SJSA1 (cell line): ENCODE measurements around a stretch of chr18.

DNA sequence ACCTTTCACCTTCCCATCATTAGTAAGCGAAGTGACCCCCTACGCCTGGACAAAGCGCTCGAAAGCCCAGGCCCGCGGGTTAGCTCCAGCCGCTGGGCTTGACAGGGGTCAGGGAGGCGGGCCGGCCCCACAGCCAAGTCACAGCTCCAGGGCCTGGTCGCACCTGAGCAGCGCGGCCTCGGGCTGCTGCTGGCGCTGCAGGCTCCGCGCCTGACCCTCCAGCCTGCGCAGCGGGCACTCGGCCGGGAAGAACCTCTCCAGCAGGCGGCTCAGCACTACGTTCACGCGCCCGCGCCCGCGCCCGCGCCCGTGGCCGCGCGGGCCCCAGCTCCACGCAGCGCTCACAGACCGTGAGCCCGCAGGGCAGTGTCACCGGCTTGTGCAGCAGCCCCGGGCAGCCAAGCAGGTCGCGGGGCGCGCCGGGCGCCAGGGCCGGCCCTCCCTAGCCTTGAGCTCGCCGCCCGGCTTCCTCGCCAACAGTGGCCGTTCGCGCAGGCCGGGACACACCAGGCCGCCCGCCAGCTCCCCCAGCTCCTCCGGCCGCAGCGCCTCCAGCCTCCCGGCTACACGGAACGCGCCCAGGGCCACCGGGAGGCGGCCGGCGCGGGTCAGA is 93.2 kb downstream of the POTEC start:
- RAMPAGE, long total RNA = no peak

- RAMPAGE, long total RNA = no peak
Measured at GRCh38 chr18:14450691-14451012, 92.7 kb downstream of the POTEC start.

- RAMPAGE, long total RNA = no peak
Measured at GRCh38 chr18:20982475-20982871, 129.1 kb downstream of the ROCK1 start.

GRCh38 chr18:20984185-20984567 is 127.4 kb downstream of the ROCK1 start:
- RAMPAGE, long total RNA = no peak

DNA sequence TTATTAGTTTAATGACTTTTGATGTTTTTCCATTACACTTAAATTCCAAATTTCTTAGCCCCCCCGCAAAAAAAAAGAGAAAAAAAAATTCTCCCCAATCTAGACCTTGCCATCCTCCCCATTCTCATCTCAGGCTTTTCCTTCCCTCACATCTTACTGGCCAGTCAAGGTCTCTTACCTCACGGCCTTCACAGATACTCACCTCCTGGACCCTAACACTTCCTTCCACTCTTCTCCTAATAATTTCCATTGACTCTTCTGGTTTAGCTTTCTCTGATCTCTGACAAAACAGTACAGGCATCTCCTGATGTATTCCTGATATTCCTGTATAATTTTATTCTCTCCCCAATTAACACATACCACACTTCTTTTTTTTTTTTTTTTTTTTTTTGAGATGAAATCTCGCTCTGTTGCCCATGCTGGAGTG is 94.8 kb downstream of the ROCK1 start:
- RAMPAGE, long total RNA = no peak

DNA sequence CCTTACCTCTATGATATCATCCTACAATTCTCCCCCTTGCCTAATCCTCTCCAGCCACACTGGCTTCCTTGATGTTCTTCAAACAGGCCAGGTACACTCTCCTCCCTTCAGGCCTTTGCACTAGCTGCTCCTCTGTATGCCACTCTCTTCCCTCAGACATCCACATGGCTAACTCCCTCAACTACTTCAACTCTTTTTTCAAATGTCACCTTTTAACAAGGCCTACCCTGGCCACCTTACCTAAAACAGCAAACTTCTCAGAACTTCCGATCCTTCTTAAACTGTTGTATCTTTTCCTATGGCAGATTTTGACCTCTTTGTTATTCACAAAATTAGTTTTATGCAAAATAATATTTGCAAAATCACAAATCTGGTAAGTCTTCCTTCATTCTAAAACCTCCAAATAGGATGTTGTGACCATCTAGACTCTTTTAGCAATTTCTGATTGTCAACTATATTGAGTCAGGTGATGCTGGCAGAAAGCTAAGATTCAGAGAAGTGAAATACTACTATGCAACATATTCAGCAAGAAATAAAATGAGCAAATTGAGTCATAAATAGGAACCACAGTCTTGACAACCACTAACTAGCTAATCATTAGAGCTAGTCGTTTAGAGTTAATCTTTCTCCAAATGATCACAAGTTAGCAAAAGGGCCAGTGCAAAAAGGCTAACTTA is 54.7 kb downstream of the ROCK1 start:
- RAMPAGE, long total RNA = no peak

GRCh38 chr18:21600017-21600136 is 627 bp downstream of the ESCO1 start:
- RAMPAGE, long total RNA = no peak

GRCh38 chr18:21628966-21629970 is 17.2 kb downstream of the SNRPD1 start:
- RAMPAGE, long total RNA = no peak

GRCh38 chr18:21765406-21766153 is 25.0 kb downstream of the MIB1 start:
- RAMPAGE, long total RNA = no peak

- RAMPAGE, long total RNA = no peak
Measured at GRCh38 chr18:21768456-21769040, 28.0 kb downstream of the MIB1 start.

DNA sequence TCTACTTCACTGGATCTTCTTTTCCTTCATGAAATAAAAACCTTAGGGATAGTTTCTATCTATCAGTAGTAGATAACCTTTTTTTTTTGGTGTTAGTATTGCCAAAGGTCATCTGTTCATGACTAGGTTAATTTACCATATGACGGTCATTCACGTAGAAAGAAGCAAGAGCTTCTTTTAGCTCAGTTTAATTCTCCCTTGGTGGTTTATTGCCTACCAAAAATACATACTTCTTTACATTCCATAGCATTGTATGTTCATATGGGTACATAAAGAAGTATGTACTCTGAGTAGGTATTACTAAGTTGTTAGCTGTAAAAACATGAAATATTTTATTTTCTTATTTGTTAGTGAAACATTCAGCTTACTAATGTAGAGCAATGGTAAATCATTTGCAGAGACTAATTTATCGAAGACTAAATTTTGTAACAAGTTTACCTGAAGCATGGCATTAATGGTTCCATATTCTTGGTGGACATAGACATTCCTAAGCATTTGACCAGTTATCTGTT is 88.3 kb downstream of the MIB1 start:
- RAMPAGE, long total RNA = no peak

GRCh38 chr18:21852014-21852404 is 111.4 kb downstream of the MIB1 start:
- RAMPAGE, long total RNA = no peak

- RAMPAGE, long total RNA = no peak
Measured at GRCh38 chr18:21867567-21868666, 127.3 kb downstream of the MIB1 start.

- RAMPAGE, long total RNA = no peak
Measured at GRCh38 chr18:21980593-21980982, 188.8 kb upstream of the GATA6 start.

GRCh38 chr18:22044319-22044945 is 125.0 kb upstream of the GATA6 start:
- RAMPAGE, long total RNA = no peak

DNA sequence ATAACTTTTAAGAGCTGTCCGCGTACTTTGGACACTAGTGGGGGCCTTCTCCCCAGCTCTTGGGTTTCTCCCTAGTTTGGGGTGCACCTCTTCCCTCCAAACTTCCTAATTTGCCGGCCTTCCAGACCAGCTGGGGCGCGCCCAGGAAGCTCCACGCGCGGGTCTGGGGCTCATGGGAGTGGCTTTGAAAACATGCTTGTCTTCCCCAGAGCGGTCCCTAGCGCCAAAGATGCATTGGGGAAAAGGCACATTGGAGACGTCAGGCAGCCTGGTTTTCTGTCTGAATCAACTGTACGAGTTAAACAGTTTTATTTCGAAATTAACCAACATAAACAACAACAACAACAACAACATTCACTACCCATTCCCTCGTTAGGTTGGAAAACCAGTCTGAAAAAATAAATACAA is 2.8 kb upstream of the GATA6 start:
- RAMPAGE, long total RNA = no peak

GRCh38 chr18:22174889-22175201 is 5.5 kb downstream of the GATA6 start:
- RAMPAGE, long total RNA = no peak

DNA sequence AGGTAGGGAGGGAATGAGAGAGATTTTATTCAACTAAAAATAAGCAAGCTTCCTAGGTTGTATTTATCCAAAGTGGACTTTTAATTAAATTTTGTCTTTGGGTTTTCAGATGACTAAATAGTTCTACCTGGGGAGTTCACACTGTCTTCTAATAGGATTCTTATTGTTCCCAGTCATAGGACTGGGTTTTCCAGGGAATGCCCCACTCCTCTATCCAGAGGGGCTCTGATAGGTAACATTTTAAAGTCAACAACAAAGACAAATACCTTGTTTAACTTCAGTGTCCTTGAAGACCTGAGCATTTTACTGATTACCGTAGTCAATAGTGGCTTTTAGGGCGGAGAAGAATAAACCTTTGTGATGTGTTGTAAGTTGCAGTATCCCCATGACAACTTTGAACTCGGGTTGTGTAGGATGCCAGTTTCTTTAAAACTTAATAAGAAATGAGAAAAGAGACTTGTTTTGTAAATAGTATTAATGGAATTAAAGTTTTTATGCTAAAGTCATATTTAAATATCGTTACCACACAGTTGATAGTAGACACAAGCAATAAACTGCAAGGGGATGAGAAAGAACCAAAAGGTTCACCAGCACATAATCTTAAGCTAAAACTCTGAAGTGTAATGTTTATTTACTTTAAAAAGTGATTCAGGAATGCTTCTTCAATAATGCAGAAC is 6.0 kb downstream of the GATA6 start:
- RAMPAGE, long total RNA = no peak

DNA sequence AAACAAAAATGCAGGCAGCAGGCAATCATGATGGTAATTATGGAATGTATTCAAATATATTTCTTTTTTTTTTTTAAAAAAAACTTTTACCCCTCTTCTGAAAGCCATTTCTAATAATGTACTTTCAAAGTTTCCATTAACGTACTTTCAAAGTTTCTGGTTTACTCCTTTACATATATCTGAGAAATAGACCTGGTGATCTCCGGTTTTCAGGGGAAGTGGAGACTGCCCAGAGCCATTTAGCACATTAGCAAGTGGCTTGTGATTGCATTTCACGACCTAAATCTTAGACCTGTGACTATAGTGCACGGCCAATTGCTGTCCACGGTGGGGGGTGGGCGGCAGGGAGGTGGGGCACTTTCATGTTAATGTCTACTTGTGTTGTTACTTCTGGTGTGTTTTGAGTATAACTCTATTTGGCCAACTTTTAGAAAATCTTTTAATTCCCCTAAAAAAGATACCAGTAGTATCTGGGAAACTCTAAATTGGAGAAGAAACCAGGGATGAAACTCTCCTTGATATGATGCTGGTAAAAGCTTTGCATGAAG is 11.3 kb downstream of the GATA6 start:
- RAMPAGE, long total RNA = no peak

- RAMPAGE, long total RNA = no peak
Measured at GRCh38 chr18:22200518-22201402, 31.4 kb downstream of the GATA6 start.